Progenitor cell of endocrine pancreas (in vitro differentiated cells): ENCODE results near the gene APOBEC3G.

- PRO-cap: bidirectional peak, plus-strand start at chr22:38506666, minus-strand start at chr22:38506307
Measured at GRCh38 chr22:38506417-38506736, 266 bp upstream of the DDX17 start.

- PRO-cap: no peak
Measured at GRCh38 chr22:38657168-38657597, 745 bp downstream of the CBY1 start.

GRCh38 chr22:38682986-38683330, 1.2 kb downstream of the TOMM22 start:
- PRO-cap: no peak

DNA sequence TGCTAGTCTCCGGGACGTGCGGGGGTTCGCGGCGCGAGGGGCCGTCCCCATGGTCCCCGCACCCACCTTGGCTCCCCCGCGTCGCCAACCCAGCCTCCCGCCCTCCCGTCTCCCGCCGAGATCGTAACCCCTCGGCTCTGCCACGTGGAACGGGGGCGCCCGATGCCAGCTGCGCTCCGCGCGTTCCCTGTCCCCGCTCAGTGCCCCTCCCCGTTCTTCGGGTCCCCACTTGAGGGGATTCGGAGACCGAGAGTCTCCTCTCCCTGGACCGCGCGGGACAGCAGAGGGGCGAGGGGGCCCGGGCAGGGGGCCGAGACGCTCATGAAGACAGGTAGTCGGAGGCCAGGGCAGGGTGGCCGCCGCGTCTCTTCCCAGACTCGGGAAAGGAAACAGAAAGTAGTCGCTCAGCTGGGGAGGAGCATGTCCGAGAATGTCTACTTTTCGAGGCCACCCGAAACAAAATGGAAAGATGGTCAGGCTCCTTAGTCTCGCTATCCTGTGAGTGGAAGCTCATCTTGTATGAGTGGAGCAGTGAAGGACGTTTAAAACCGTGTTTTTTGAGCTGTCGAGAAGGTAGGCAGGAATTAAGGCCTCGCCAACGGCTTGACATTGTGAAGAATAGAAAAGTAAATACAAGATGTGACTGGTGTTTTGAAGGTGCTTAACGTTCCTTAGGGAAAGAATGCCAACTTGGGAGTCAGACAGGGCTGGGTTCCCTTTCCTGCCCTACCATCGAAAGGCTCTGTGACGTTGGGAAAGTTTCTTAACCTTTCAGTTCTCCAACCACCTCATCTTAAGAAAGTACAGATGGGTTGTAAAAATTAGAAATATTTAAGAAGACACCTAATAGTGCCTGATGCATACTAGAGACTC, 776 bp downstream of the GTPBP1 start:
- PRO-cap: bidirectional peak, plus-strand start at position 124 of the sequence, minus-strand start at position 69 of the sequence

DNA sequence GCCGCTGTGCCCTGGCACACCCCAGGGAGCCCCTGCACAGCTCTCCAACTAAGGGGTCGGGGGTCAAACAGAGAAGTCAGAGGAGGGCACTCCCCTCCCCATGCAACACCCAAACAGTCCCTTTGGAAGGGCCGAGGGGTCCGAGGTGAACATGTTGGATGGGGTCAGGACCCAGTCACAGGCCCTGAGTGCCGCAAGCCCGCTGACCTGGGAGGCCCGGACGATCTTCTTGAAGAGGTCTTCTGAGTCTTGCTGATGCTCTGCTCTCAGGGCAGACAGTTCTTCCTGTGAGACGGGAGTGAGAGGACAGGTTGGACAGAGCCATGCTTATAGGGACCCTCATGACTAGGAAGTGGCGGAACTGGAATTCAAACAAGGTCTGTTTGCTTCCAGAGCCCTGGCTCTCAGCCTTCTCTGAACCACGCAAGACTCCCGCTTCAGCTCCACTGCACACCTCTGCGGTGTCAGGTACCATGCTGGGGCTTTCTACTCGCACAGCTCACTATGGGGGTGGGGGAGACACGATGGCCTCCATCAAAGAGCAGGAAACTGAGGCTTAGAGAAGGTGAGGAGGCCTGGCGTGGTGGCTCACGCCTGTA, 14.4 kb downstream of the SUN2 start:
- PRO-cap: no peak

DNA sequence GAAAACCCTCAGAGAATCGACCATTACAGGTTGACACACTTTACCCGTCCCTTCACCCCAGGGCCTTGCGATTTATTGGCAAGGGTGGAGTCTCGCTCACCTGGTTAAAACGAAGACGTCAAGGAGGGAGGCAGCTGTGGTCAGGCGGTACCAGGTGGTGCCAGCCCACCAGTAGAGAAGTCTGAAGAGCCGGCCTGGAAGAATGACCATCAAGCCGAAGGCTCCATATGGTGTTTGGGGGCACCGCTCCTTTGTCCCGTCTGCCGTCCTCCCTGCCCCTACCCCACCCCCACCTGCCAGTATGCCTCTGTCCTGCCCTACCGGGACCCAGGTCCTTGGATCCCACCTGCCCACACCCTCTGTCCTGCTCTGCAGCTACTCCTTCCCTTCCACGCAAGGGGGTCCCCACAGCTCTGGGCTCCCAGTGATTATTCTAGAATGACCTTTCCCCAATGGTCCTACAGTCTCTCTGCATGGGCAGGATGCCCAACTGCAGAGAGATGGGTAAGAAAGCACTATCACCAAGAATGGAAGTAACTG, 6.1 kb downstream of the SUN2 start:
- PRO-cap: no peak

DNA sequence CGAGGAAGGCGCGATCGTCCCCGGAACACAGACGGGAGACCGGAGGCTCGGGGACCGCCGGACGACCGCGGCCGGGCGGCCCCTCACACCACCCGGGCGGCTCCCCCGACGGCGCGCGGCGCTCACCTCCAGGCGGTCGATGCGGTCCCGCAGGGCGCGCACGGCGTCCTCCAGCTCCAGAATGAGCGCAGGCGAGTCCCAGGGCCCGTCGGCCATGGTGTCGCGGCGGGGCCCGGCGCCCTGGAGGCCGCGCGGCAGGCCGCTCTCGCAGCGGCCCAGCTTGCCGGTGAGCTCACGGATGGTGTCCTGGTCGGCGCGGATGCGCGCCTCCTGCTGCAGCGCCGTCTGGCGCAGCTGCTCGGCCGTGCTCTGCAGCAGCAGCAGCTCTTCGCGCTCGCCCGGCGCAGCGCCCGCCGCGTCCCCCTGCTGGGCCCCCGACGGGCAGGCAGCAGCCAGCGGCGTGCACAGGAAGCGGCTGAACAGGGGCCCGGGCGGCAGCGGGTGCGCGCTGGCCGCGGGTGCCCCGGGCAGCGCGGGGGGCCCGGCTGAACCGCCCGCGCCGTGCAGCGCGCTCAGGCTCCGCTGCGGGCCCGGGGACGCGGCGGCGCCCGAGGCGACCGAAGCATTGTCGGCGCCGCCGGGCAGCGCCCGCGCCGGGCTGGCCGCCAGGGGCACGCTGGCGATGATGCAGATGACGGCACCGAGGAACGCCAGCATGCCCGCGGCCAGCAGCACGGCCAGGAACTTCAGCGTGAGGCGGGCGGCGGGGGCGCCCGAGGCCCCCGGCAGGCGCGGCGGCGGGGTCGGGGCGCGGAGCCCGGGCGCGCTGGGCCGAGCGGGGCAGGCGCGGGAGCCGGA, 490 bp downstream of the NPTXR start:
- PRO-cap: bidirectional peak, plus-strand start at position 467 of the sequence, minus-strand start at position 347 of the sequence; bidirectional peak, plus-strand start at position 690 of the sequence, minus-strand start at position 627 of the sequence; bidirectional peak, plus-strand start at position 743 of the sequence, minus-strand start at position 751 of the sequence

DNA sequence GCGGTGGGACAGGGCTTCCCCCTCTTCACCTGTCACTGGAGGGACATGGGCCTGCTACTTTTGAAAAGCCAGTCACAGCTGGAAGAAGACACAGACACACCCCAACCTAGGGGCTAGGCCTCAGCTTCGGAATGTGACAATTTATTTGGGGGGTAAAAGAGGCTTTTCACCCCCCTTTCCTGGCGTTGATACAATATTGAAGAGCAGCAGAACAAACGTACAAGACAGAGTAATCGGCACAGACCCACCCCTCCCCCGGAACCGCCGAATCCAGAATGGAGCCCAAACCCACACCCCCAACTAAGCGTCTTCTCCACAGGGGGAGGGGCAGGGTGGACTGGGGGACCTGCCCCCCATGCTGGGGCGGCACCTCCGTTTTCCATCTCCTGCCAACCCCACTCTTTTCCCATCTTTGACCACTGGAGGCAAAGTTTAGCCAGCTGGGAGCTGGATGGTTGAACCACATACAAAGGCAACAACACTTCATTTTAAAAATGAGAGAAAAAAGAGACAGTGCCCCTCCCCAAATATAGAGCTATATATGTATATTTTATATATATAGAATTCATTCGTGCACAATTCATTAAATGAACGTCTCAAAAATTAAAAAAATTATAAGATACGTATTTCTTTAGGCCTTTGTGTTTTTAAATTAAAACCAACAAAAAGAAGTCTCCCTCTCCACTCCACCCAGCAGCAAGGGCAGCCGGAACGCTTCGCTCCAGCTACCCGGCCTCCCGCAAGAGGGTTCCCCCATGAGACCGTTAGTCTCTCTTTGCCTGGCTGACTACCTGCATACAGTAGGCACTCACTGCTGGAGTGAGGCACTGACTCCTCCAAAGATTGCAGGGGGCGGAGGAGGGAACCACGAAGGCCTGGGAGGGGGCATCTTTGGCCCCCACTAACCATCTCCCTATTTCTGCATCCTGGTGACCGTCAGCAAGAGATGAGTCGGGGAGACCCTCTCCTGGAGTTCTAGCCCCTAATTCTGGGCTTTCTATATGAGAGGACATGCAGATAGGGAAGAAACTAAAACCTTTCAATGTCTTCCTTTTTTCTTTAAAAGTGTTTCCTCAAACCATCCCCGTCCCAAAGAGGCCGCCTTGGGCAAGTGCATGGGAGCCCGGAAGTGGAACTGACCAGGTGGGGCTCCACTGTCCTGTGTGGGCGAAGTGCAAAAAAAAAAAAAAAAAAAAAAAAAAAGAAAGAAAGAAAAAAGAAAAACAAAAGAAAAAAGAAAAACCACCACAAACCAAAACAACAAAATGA, 10.2 kb downstream of the CBX6 start:
- PRO-cap: no peak

- PRO-cap: no peak
Measured at GRCh38 chr22:38922067-38922266, 35.4 kb upstream of the APOBEC3A start.

DNA sequence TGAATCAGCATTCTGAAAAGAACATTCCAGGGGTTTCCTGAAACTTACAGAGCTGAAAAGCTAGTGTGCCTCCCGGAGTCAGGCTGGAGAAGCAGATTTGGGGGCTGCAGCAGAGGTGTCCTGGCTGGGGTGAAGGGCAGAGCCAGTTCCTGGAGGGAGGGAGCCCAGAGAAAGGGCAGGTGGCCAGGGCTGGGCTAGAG, 21.2 kb upstream of the APOBEC3A start:
- PRO-cap: no peak

GRCh38 chr22:38943327-38943725, 14.1 kb upstream of the APOBEC3A start:
- PRO-cap: no peak

DNA sequence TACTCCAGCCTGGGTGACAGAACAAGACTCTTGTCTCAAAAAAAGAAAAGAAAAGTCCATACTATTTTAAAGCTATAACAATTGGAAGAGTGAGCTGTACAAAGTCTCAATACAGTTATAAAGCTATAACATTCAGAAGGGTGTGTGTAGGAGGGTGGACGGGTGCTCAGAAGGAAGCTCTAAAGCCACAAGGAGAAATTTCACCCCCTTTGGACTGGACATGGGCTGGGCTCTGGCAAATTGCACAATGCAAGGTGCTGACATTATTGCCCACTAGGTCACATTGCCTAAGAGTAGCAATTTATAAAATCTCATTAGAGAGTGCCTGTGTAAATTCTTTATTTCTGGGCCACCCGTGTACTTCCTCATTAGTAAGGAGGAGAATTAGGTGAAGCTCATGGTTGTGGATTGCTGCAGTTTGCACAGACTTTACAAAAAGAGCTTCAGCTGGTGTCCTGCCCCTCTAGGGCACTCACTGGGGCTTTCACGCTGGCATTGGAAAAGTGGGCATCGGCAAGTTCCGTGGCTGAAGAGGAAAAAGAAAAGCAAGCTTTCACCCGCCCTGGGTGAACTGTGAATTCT, 5.6 kb upstream of the APOBEC3A start:
- PRO-cap: no peak

DNA sequence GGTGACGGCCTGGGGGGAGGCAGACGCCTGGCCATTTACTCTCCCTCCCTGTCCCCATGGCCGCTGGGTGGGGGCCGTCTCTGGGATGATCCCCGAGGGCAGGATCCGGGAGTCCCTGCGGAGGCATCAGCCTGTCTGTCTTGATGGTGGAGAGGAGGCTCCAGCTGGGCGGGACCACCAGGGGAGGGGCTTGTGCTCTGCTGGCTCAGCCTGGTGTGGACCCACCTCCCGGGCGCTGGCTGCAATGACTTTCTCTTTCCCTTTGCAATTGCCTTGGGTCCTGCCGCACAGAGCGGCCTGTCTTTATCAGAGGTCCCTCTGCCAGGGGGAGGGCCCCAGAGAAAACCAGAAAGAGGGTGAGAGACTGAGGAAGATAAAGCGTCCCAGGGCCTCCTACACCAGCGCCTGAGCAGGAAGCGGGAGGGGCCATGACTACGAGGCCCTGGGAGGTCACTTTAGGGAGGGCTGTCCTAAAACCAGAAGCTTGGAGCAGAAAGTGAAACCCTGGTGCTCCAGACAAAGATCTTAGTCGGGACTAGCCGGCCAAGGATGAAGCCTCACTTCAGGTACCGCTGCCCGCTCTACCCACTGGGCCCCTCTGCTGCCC, at the start of gene APOBEC3G:
Gene APOBEC3G (plus strand): TSS at position 463 of the 607 bp plus-strand sequence.
- PRO-cap: no peak

DNA sequence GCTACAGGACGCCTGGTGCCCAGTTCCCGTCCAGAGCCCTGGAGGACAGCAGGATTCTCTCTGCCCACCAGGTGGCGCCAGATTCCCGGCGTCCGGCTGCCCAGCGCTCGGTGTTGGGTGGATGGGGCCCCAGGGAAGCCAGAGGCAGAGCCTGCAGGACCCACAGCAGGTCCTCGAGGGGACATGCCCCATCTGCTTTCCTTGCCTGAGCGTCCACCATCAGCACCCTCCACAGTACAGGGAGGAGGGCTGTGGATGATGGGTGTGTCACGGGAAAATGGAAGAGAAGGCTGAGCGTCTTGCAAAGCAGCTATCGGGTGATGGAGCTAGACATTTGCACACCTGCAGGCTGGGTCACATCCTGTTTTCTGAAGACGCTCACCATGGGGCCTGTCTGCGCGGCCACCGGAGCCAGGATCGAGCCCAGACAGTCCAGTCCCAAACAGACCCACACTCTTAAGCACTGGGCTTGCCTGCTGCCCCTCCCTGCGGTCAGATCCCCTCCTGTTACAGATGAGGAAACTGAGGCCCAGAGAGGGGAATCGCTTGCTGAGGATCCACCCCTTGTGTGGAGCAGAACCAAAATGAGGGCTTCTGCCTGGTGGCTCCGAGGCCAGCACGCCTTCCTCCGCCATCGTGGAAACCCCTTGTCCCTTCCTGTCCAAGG, 18.6 kb upstream of the CBX7 start:
- PRO-cap: no peak

DNA sequence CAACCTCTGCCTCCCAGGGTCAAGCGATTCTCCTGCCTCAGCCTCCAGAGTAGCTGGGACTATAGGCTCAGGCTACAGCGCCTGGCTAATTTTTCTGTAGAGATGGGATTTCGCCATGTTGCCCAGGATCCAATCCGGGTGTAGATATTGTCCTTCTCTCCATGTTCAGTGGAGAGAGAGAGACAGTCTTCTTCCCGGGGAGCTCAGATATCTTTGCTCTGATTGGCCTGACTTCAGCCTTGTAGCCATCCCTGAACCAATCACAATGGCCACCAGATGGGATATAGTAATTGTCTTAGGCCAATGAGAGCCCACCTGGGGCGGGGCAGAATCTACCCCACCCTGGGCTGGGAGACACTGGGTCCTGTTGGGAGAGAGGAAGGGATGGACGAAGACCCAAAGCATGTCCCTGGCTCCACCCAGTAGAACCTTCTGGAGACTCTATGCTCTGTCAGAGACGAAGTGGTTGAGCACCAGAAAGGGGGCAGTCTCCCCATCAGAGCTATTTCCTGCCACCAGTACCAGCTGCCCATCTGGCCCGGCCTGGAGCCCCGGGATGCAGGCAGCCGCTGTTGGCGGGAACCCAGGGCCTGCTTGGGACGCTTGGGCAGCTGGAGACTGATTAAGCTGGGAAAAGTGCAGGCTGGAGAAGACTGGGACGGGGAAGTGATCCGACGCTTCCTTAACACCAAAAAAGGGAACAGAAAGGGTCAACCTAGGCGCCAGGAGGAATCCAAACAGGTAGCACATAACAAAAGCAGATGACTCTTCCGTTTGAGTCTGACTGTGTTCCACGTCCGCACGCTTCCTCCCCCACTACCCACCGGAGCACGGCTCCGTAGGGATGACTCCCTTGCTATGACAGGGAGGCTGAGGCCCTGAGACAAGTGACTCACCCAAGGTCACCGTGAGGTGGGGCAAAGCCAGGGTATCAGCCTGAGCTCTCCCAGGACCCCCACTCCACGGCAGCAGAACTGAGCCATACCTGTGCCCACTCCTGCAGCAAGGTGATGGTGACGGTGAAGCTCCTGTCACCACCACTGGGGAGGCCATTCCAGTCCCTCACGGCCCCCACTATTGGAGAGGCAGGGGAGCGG, 31.7 kb upstream of the CBX7 start:
- PRO-cap: no peak

GRCh38 chr22:39351341-39352293, 1.8 kb downstream of the SYNGR1 start:
- PRO-cap: no peak

GRCh38 chr22:39363741-39364076, 13.9 kb downstream of the SYNGR1 start:
- PRO-cap: no peak

DNA sequence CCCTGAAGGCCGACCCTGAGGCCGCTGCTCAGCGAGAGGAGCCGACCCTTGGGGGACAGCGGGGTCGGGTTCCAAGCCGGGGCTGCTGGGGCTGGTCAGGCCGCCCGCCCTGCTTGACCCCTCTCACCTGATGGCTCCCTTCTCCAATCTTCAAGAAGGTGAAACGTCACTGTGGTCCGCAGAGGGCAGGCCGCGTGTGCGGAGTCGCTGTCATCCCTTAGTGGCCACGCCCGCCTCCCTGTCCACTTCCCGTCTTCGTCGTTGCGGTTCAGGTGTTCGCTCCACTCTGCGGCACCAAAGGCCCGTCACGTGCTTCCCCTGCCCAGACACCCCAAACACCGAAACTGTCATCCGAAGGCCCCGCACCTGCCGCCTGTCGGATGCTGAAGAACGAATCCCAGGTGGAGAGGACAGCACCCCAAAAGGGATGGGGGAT, 11.0 kb upstream of the TAB1 start:
- PRO-cap: no peak

GRCh38 chr22:39898886-39899575, 1.9 kb upstream of the GRAP2 start:
- PRO-cap: no peak

GRCh38 chr22:39907465-39908232, 6.8 kb downstream of the GRAP2 start:
- PRO-cap: no peak